Kidney epithelial cell (primary cell): Measurements from ENCODE around the gene LAMA4.

- RAMPAGE, long total RNA, result no peak
- RRBS, result no CpG with 5 or more reads among the region's 8 CpGs
Observed at GRCh38 chr6:111758364-111758955, 114.8 kb downstream of the FYN start.

GRCh38 chr6:111758956-111760043 is 114.0 kb downstream of the FYN start:
- RAMPAGE, long total RNA, result no peak
- RRBS, result no CpG with 5 or more reads among the region's 18 CpGs

DNA sequence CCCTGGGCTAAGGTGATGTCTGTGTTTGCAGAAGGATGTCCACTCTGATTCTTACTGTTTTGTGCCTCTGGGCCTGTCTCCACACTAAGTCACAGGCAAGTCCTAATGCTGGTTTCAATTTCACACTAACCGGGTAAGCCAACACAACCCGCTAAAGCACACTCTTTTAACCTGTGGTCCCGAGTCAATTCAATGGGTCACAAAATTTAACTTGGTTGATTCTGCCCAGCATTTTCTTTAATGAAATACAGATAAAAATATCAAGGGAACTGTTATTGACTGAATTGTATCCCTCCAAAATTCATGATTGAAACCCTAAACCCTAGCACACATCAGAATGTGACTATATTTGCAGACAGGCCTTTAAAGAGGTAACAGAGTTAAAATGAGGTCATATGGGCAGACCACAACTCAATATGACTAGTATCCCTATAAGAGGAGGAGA is 78.4 kb downstream of the FYN start:
- RAMPAGE, long total RNA, result no peak
- RRBS, result no CpG with 5 or more reads among the region's 3 CpGs

DNA sequence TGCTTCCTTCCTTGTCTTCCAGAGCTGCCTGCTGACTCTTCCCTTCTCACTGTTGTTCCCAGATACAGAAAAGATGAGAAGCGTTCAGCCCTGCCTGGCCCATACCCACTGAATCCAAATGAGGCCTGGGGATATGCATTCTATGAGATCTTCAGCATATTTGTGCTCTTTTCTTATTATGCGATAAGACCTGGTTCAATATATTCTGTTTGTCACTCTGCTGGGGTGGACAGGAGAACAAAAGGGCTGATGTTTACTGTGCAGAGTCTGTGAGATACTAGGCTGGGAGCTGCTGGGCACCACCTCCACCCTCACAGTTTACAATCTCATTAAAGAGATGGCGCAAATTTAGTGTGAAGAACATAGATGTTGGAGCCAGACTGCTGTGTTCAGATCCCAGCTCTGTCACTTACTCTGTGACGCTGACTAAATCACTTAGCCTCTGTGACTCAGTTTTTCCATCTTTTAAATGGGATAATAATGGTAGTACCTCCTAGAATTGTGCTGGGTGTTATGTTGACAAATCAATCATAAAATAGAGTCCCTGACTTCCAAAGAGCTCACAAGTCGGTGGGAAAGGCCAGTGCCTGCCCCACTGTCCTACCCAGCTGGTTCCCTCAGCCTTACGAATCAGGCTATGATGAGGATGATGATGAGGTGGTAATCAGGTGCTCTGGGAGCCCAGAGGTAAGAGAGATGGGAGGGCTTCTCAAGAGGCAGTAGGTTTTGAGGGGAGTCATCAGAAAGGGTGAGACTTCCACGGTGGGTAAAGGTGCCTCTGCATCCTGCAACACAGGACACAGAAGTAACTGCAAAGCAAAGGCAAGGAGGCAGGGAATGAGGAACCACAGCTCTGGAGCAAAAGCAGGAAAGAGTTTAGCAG is 9.1 kb downstream of the FYN start:
- RAMPAGE, long total RNA, result no peak
- RRBS, result no CpG with 5 or more reads among the region's 7 CpGs

- RAMPAGE, long total RNA, result no peak
- RRBS, result no CpG with 5 or more reads among the region's 2 CpGs
Observed at GRCh38 chr6:111880761-111881269, 7.6 kb upstream of the FYN start.

DNA sequence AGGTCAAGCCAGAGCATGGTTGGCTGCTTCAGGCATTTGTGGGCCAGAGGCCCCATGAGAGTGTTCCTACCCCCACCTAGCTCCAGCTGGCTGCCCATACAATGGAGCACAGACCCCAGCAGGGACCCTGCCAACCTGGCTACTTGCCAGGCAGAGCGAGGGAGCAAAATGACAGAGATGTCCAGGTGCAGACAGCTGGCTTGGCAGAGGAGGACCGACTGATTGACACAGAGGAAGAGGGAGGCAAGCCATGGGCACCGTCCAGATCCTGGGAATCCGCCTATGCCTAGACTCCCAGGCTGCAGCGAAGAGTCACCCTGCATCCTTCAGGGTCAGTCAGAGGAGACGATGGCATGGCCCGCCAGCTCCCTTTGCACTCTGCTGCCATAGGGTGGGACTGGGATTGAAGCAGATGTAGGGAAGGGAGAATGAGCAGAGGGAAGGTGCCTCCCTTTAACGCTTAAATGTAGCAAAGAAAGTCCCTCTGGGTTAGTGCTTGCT is 77.5 kb upstream of the FYN start:
- RAMPAGE, long total RNA, result no peak
- RRBS, result no CpG with 5 or more reads among the region's 8 CpGs

- RAMPAGE, long total RNA, result no peak
- RRBS, result no CpG with 5 or more reads among the region's 12 CpGs
Observed at GRCh38 chr6:111997644-111998240, 56.2 kb upstream of the CCN6 start.

DNA sequence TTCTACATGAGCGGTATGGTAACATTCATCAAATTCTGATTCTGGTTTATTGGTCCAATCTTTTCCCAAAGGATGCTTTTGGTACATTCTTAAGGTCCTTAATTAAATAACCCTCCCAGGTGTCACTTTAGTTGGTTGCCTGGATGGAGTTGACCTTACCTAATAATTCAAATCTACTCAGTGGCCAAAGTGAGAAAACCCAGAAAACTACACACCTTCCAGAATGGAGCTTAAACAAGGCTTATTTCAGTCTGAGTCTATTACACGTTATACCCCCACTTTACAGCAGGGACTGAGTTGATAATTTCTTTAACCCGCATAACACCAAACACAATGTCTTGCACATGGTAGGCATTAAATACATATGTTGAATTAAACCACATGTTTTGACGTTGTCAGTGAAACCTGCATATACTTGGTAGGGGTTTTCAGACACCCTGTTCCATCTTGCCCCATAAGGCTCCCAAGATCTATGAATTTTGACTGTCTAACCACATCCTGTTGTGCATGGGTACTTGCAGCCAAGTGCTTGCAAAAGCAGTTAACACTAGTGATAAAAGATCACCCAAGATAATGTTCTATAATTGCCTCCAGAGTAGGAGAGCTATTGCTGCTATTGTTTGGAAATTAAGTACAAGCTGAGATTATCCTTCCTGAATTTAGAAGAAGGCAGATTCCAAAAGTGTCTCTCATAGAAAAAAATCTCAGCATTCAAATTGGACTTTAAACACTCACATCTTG is 26.1 kb upstream of the CCN6 start:
- RAMPAGE, long total RNA, result no peak
- RRBS, result no CpG with 5 or more reads among the region's 4 CpGs

GRCh38 chr6:112087754-112088225 is 399 bp downstream of the FAM229B start:
- RAMPAGE, long total RNA, result no peak
- RRBS, result no CpG with 5 or more reads among the region's 15 CpGs

DNA sequence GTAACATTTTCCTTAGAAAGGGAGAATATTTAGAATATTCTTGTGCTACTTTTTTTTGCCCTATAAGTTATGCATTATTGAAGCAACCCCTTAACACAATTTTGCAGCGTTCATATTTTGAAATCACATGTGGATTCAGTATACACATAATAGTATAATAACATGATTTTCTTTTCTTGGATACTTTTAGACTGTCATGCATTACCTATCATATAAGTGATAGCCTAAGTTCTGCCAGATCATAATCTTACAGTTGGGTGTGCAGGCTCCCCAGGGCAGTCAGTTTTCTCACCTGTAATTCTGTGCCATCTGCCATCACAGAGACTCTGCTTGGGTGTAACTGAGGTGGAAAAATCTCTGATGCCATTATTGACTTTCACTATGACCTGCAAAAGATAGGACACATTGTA is 27.0 kb downstream of the FAM229B start:
- RAMPAGE, long total RNA, result no peak
- RRBS, result no CpG with 5 or more reads among the region's 1 CpG

DNA sequence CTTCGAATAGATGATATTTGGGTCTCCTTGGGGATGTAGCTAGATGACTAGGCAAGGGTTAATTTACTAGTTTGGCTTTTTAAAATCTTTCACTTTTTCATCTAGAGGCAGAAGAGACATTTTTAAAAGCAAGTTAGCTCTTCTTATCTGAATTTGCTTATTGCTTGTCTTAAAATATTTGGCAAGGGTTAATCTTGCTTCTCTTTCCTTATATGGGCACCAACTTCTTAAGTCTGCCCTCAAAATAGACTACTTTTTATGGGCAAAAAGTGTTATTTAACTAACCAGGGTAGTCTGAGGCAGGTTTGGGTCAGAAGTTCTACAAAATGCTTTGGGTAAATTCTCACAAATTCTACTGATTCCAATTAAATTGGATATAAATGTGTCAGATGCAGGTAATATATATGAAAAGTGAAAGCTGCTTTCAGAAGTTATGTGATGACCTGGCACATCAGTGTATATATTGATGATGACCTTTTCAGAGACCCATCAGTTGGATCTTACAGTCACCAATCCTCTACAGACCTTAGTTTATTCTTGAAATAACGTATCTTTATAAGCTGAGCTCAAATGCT is 44.1 kb downstream of the FAM229B start:
- RAMPAGE, long total RNA, result no peak
- RRBS, result no CpG with 5 or more reads among the region's 2 CpGs

- RAMPAGE, long total RNA, result no peak
- RRBS, result no CpG with 5 or more reads among the region's 10 CpGs
Observed at GRCh38 chr6:112187771-112188235, 66.6 kb downstream of the LAMA4 start.

DNA sequence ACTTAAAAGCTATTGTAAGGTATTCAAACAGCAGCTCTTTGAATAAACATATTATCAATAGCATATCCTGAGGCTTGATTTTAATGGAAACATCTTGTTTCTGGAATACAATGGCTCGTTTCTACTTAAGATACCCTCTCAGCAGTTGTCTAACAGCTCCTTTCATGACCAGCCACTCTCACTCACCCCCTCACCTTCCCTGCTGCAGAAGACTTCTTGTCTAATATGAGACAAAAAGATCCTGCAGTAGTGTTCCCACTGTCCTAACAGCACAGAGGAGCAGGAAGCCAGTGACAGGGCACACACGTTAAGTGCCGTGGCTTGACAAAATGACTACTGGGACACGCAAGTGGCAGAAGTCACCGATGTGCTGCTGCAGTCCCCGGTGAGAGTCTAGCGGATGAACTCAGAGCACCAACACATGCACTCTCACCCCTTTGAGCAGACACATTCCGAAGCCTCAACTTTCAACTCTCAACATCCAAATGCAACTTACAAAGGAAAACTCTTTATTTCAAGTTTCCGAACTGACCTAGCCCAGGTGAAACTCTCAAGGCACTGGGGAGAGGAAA is 985 bp downstream of the LAMA4 start:
- RAMPAGE, long total RNA, result no peak
- RRBS, result no CpG with 5 or more reads among the region's 9 CpGs

- RAMPAGE, long total RNA, result start-site peak on the minus strand at chr6:112254250-112254606, 52 and 27 reads in 2 replicates
- RRBS, result no CpG with 5 or more reads among the region's 53 CpGs
Observed at GRCh38 chr6:112253868-112254935, at the start of gene LAMA4. TSS of gene LAMA4 (minus strand) at chr6:112254567.

- RAMPAGE, long total RNA, result no peak
- RRBS, result no CpG with 5 or more reads among the region's 4 CpGs
Observed at GRCh38 chr6:112259374-112259868, 5.1 kb upstream of the LAMA4 start.

- RAMPAGE, long total RNA, result no peak
- RRBS, result 93% methylated on average over 1 of the region's 22 CpGs
Observed at GRCh38 chr6:112879754-112880453, 532.8 kb downstream of the RFPL4B start.

- RAMPAGE, long total RNA, result no peak
- RRBS, result no CpG with 5 or more reads among the region's 21 CpGs
Observed at GRCh38 chr6:113857581-113857914, 403 bp downstream of the MARCKS start.

- RAMPAGE, long total RNA, result no peak
- RRBS, result no CpG with 5 or more reads among the region's 1 CpG
Observed at GRCh38 chr6:114228757-114228956, 114.2 kb downstream of the HS3ST5 start.

DNA sequence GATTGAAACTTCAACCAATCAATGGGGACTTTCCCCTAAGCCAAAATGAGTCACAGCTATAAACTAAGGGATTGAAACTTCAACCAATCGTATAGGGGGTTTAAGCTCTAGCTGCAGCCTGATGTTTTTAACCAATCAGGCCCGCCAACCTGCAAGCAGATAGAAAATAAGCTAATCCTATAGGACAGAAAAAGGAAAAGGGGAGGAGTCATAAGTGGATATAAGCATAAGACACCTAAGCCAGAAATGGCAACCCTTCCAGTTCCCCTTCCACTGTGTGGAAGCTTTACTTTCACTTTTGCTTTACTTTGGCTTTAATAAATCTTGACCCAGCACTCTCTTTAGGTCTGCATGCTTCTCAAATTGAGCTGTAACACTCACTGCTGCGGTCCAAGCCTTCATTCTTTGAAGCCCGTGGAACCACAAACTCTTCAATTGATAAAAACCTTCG is 655.1 kb upstream of the HS3ST5 start:
- RAMPAGE, long total RNA, result no peak
- RRBS, result no CpG with 5 or more reads among the region's 5 CpGs

- RAMPAGE, long total RNA, result no peak
- RRBS, result no CpG with 5 or more reads among the region's 8 CpGs
Observed at GRCh38 chr6:116100117-116100542, 523 bp upstream of the NT5DC1 start.